LUHMES (cell line): ENCODE results near the genes FOXL1 and C16orf95.

- PRO-cap, result no peak
Measured at GRCh38 chr16:86530438-86531008, 20.2 kb downstream of the FOXF1 start.

DNA sequence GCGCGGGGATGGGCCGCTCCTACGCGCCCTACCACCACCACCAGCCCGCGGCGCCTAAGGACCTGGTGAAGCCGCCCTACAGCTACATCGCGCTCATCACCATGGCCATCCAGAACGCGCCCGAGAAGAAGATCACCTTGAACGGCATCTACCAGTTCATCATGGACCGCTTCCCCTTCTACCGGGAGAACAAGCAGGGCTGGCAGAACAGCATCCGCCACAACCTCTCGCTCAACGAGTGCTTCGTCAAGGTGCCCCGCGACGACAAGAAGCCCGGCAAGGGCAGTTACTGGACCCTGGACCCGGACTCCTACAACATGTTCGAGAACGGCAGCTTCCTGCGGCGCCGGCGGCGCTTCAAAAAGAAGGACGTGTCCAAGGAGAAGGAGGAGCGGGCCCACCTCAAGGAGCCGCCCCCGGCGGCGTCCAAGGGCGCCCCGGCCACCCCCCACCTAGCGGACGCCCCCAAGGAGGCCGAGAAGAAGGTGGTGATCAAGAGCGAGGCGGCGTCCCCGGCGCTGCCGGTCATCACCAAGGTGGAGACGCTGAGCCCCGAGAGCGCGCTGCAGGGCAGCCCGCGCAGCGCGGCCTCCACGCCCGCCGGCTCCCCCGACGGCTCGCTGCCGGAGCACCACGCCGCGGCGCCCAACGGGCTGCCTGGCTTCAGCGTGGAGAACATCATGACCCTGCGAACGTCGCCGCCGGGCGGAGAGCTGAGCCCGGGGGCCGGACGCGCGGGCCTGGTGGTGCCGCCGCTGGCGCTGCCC, 1.0 kb downstream of the FOXC2 start:
- PRO-cap, result no peak

GRCh38 chr16:86577981-86579019, at the start of gene FOXL1:
Gene FOXL1 (plus strand): TSS chr16:86578549.
- PRO-cap, result no peak

- PRO-cap, result no peak
Measured at GRCh38 chr16:86669701-86670426, 91.5 kb downstream of the FOXL1 start.

DNA sequence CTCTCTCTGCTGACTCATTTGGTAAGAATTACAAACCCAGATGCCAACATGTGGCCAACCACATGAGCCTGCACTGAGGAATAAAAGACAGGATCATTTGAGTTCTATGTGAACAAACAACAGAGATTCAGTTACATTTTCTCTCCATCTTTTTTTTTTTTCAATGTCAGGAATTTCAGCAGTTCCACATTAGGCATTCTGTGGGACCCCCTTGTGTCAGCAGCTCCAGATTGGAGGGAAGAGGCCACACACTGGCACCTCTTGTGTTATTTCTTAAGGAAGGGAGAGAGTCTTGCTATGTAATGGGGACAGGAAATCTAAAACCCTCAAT, 172.9 kb downstream of the FOXL1 start:
- PRO-cap, result no peak

DNA sequence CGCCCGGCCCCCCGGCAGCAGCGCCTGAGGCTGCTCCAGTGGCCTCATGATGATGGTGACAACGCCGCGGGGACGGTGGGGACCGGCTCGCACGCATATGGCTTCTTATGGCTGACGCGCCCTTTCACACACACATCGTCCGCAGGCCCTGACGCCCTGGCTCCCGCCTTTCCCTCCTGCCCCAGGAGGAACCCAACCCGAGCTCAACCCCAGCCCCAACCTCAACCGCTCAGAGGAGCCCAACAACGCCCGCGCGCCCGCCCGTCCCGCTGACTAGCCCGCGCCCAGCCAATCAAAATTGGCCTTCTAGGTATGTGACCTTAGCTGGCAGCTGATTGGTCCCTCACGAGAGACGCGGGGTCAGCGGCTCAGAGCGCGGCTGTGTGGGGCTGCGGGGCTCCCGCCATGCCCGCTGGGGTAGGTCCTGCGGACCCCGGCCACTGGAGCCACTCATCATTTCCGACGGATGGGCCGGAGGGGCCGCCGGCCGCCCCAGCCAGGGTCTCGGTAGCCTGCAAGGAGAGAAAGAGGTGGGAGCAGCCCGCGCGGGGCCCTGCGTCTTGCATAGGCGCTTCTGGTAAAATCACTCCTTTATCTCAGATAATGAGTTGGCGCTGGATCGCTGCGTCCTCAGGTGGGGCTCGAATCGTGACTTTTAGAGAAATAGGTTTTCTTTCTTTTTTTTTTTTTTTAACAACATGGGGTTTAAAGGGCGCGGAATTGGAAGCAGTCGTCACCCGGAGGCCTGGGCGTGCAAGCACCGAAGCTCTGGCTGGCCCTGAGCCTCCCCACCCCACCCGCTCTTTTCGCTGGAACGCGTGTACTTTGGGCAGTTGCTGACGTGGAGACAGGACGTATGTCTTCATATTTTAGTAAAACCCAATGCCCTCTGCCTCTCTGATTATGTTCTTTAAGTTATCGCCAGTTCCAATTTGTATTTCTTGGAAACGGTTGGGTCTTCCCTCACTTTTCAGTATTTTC, at the start of gene C16orf95:
Gene C16orf95, minus strand, starts transcription at position 247 of the 981 bp plus-strand sequence.
- PRO-cap, result bidirectional peak, plus-strand start at position 382 of the sequence, minus-strand start at position 245 of the sequence

DNA sequence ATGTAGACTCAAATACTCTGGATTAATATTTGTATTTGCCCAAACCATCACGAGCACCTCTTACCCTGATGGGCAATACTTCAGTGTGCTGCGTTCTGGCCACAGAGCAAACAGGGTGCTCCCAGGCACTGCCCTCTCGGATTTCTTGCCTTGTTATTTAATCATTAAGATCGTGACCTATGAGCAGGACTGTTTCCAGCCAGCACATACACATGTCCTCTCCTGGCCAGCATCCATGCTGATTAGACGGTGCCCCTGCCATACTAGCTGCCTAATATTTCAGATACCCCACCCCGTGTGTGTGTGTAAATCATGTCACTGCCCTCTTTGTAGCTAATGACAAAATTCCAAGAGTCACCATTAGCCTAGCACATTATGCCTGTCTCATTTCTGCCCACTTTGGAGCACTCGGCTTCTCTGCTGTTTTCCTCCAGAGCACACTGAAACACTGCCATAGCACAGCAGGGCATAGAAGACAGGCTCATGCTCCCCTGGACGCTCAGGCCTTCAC, 990 bp upstream of the C16orf95 start:
- PRO-cap, result unidirectional peak, minus-strand start at position 131 of the sequence

DNA sequence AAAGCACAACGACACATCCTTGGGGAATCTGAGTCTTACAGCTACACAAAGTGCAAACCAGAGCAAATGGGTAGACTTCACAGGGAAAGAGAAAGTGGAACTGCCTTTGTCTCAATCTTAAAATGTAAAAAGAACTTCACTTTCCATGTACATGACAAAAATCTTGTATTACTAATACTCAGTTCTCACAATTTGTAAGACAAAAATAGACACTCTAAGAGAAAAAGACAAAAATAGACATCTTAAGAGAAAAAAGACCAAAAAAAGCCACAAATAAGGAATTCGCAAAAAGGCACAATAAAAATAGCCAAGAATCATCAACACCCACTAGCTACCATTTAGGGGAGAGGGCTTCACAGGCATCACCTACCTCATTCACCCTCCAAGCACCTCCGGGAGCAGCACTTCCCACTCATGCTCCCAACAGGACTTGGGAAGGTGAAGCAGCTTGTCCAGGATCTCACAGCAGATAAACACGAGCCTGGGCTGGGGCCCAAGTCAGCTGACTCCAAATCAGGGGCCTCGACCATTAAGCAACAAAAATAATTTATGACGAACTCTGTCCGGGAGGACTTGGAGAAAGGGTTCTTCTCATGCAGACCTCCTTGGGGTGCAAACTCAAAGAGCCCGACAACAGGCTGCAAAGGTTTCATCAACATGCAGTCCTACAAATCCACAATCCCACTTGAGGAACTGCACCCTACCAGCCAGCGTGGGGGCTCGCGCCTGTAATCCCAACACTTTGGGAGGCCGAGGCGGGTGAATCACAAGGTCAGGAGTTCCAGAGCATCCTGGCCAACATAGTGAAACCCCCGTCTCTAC, 2.3 kb downstream of the FBXO31 start:
- PRO-cap, result no peak

- PRO-cap, result no peak
Measured at GRCh38 chr16:87392584-87393805, 859 bp downstream of the MAP1LC3B start.

DNA sequence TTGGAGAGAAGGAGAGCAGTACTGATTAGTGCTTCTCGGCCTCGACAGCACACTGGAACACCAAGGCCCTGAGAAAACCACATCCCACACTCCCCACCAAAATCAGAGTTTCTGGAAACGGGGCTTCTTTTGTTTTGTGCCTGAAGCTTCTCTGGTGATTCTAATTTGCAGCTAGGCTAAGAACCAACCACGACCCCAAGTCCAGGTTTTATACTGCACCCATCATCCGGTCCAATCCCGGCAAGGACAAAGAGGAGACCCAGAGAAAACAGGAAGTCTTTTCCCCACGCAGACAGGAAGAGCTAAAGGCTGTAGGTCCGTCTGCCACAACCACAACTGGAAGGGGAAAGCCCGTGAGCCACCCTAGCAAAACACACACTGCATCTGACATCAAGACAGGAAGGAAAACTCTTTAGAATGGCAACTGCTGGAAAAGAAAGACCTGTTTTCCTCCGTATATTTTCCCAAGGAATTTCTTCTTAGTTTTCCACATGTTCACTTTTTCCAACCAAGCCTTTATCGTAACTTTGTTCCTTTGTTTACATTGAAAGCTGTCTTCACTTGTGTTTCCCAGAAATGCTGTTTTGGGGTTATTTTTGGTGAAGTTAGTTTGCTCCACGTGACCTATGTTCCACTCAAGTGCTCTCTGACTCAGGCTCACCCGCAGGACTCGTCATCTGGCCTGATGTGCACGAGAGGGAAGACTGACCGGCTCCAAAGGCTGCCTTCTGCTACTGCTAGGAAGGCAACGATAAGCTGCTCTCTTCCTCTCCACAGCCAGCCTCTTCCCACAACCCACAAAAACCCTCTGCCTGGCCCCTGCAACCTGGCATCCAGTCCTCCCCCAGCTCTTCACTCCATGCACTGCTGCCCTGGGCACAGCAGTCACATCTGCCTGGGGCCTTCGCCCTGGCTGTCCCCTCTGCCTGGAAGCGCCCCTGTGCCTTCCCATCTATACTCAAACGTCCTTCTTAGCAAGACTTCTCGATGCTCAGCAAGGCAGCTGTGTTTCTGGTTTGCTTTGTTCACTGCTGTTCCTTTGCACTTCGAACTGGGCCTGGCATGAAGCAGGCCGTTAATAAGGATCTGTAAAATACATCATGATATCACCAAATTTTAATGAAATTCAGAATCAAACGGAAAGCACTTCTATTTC, 28.2 kb downstream of the ZCCHC14 start:
- PRO-cap, result no peak

DNA sequence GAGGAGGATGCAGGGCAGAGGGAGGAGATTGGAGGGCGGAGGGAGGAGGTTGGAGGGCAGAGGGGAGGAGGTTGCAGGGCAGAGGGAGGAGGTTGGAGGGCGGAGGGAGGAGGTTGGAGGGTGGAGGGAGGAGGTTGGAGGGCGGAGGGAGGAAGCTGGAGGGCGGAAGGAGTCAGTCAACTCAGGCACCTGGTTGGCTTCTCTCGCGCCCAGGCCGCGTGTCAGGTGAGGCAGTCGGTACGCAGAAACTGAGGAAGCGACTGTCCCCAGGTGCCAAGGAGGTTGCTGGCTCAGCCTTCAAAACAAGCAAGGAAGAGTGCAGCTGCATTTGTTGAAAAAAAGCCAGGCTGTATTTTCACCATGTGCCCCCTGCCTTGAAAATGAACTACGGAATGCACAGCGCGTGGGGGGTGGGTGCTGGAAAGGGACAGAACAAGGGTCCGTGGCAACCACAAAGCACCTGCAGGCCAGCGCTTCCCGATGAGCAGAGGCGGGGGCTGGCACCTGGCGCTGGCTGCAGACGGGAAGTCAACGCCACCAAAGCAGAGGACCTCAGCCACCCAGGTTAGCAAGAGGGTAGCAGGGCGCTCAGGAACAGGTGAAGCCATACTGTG, 64.9 kb downstream of the KLHDC4 start:
- PRO-cap, result no peak

DNA sequence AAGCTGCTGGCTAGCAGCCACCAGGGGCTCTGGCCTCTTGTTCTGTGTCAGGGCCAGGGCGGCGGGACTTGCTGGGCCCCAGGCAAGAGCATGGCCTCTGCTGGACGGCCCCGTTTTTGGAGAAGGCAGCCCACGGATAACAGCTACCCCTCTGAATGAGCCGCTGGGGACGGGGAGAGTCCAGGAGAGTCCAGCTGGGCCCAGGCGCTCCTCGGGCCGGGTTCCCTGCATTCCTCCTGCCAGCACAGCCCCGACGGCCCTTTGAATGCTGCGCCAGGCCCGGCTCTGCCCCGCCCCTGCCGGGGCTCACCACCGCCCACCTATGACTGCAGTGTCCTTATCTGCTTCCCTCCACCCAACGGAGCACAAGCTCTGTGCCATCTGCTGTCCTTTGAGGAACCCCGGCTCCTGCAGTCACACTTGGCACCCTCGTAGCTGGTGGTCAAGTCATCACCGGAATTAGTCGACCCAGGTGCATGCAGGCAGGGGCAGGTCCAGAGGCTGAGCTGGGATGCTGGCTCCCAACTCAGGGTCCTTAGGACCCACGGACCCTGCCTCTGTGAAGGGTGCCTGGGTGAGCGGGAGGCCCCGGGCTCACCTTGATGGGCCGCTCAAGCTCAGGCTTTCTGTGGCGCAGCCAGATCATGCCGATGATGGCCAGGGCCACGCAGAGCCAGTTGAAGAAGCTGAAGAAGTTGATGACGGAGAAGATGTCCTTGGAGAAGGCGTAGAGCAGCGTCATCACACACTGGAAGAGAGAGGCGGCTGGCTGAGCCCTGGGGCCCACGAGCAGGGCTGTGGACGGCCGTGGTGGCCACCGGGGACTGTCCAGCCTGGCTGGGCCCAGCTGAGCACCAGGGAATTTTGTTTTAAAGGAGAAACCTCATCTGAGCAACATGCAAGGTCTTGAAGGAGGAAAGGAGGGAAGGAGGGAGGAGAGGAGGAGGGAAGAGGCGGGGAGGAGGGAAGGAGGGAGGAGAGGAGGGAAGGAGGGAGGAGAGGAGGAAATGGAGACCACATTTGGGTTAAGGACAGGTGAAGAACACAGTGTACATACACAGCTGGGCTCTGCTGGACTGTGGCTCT, 33.1 kb downstream of the SLC7A5 start:
- PRO-cap, result no peak

DNA sequence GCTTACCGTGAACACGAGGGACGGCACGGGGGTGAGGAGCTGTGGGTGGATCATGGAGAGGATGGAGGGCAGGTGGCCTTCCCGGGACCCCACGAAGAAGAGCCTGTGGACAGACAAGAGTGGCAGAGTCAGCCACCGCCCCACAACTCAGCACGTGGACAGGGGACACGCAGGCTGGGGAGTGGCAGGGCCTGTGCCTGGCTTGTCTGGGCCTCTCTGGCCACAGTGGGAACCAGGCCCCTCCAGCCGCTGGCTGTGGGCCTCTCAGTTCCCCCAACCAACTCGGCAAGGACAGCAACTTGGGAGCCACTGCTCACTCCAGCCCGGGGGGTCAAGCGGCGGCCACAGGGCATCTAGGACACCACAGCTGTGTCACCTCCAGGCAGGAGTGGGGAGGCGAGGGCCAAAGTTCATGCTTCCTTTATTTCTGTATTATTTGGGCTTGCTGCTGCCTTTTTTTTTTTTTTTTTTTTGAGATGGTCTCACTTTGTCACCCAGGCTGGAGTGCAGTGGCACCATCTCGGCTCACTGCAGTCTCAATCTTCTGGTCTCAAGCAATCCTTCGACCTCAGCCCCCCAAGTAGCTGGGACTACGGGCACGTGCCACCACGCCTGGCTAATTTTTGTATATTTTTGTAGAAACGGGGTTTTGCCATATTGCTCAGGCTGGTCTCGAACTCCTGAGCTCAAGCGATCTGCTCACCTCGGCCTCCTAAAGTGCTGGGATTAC, 31.3 kb downstream of the SLC7A5 start:
- PRO-cap, result no peak

DNA sequence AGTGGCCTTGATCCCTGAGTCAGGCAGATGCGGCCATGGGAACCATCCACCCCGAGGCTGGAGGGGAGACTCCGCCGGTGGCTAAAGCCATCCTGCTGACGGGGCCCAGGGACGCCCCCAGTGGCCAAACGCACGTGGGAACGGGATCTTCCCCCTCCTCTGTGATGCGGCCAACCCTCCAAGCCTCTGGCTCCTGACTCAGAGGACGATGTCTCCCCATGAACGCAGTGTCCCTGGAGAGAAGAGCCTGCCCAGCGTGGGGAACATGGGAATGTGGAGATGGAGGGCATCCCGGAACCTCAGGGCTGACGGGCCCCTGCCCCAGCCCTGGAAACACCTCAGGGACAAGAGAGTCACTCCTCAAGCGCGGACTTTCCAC, 24.9 kb downstream of the SLC7A5 start:
- PRO-cap, result no peak

- PRO-cap, result no peak
Measured at GRCh38 chr16:87846909-87847325, 22.4 kb downstream of the SLC7A5 start.

GRCh38 chr16:87868092-87868677, 1.1 kb downstream of the SLC7A5 start:
- PRO-cap, result no peak

DNA sequence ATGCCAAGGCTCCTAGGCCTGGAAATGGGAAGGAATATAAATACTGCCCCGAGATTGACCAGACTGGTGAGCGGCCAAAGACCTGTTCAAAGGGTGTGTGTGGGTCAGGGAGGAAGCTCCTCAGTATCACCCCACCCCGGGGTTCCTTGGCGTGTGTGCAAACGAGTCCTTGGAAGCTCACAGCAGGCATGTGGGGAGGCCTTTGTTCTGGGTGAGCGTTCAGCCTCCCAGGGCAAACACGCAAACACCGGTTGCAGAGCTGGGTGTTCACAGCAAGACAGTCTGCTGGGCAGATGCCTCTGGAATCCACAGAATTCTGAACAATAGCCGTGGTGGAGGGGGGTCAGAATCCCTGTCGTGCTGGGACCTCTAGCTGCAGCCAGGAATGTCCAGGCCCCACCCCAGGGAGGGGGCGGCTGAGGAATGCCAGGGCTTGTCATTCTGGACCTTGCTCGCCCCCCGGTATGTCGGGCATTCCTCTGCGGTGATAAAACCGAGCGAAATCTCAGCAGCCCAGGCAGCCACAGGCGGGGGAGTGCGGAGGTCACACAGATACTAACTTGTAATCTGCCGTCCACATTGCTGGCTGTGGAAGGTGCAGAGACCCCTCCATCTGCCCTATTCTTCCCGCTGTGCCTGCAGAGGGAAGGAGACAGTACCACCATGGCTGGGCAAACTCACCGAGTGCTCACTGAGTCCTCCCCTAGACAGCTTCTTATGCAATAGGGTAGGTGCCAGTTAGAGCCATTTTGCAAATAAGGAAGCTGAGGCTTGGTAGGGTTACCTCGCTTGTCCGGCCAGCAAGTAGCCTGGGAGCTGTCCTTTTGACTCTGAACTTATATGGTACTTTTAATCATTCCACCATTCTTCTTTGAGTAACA, 1.3 kb upstream of the SLC7A5 start:
- PRO-cap, result no peak

- PRO-cap, result no peak
Measured at GRCh38 chr16:87924330-87924933, 11.9 kb downstream of the CA5A start.

- PRO-cap, result no peak
Measured at GRCh38 chr16:87931534-87932317, 4.6 kb downstream of the CA5A start.

GRCh38 chr16:87955386-87956116, 4.3 kb downstream of the BANP start:
- PRO-cap, result no peak